Peritoneum (tissue), 1 donor: ENCODE measurements around a stretch of chr12.

DNA sequence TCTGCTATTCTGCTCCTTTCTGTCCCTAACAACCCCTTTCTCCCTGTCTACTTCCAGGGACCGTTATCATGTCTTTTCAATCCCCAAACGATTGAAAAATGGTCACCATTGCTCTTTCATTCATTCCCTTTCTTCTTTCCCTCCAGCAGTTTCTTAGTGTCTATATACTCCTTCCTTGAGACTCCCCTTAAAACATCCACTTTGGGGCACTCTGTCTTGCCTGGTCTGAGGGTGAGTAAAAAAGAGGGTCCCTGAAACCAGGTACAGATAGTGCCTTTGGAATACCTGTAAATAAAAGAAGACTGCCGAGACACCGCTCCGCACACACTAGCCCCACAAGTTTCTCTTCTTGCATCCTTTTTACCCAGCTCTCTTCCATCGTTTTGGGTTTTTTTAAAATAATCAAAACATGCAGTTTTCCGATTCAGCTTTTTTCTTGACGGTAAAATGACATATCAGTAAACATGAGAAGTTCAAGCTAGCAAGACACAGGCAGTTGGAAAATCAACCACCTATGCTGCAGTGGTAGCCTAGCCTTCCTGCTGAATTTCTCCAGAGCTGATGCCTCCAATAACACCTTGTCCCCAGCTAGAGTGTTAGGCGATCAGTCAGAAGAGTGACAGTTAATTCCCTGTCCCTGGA lies 1.6 kb upstream of the ANO2 start:
- PRO-cap = no peak

- PRO-cap = no peak
Observed at GRCh38 chr12:6058382-6058941, 66.0 kb downstream of the VWF start.

GRCh38 chr12:6084104-6085072 lies 40.1 kb downstream of the VWF start:
- PRO-cap = no peak

GRCh38 chr12:6088956-6089484 lies 35.5 kb downstream of the VWF start:
- PRO-cap = no peak

GRCh38 chr12:6183864-6184284 lies 16.3 kb upstream of the CD9 start:
- PRO-cap = no peak

DNA sequence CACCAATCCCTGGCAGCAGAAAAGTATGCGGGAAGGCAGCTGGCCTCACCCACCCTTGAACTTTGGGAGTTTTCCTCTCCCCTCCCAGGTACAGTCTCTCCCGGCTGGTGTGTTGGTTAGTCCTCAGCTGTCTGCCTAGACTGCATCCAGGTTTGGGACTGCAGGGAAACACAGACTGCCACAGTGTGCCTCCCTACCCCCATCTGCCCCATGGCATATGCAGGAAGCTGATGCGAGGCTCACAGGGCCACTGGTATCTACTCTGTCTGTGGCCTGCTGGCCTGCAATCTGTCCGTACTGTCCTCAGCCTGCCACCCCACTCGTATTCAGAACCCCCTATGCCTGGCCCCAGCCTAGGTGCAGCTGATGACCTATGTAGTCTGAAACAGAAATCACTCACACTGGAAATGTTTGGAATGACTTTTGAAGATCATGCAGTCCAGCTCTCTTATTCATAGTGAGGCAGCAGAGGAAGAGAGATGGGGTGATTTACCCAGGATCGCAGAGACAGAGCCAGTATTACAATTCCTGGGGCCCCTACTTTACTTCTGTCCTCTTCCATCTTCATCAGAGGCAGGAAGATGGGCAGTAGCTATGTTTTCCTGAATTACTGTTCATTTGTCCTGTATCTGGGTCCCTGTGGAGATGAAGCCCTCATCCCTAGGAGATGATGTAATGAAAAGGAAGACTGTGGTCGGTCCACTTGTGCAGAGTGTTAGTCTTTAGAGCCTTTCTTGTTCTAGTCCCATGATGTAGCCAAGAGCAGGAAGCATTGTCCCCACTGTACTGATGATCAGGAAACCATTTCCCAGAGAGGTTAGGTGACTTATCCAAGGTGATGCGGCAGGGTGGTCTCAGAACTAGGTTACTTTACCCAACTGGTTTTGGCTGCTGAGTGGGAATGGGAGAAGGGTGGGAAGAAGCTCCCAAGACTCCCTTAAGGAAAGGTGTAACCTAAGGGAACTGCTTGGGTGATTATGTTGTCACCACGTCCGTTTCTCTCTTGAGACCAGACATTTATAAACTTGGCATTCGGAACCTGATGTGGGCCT lies 2.5 kb downstream of the CD9 start:
- PRO-cap = no peak

DNA sequence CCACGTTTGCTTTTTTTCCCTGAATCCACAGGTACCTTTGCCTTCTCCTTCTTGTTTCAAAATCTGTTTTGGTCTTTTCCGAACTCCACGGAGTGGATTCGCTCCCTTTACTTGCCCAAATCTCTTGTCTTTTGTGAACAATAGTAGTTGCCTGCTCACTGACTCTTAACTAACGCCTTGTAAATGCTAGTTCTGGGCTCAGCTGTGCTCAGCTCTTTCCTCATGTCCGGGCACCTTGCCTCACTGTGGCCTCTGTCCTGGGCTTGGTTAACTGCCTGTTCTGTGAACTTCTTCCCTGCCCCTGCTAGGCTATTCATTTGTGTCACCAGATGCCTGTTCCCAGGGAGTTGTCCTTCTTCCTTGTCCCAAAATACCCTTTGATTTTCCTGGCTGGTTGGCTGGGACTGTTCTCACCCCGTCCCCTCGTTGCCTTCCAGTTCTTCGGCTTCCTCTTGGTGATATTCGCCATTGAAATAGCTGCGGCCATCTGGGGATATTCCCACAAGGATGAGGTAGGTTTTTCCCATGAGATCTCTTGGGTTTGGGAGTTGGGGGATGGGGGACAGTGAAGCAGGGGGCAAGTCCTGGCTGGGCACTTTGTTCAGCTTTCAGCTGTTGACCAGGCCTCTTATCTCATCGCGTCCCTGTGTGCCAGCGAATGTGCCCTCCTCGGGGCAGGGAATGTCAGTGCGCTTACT lies 32.9 kb downstream of the CD9 start:
- PRO-cap = no peak

- PRO-cap = no peak
Observed at GRCh38 chr12:6234828-6235977, 35.0 kb downstream of the CD9 start.

DNA sequence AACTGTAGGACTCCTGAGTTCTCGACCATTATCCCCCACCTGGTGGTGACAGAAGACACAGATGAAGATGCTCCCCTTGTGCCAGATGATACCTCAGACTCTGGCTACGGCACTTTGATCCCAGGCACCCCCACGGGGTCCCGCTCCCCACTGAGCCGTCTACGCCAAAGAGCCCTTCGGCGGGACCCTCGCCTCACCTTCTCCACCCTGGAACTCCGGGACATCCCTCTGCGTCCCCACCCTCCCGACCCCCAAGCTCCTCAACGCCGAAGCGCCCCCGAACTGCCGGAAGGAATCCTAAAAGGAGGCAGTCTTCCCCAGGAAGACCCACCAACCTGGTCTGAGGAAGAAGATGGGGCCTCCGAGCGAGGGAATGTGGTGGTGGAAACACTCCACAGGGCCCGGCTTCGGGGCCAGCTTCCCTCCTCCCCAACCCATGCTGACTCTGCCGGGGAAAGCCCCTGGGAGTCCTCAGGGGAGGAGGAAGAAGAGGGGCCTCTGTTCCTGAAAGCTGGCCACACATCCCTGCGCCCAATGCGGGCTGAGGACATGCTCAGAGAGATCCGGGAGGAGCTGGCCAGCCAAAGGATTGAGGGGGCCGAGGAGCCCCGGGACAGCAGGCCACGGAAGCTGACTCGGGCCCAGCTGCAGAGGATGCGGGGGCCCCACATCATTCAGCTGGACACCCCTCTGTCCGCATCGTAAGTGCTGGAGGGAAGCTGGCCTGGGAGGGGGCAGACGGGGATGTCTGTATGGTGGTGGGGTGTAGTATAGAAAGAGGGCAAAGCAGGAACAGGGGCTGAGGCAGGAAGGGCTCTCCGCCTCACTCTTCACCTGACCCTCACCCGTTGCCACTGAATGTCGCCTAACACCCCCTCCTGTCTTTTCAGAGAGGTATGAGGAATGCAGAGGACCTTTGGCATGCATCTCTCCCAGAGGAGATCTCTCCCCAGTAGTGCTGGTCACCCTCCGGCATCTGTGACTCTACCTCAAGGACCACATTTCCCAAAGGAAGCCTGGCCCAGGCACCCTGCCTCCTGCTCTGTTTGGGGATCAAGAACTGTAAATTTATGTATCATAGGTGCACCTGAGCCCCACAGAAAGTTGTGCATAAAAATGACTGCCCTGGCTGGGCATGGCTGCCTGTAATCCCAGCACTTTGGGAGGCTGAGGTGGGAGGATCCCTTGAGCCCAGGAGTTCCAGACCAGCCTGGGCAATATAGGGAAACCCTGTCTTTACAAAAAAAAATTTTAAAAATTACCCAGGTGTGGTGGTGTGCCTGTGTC lies 14.2 kb downstream of the TNFRSF1A start:
- PRO-cap = no peak

- PRO-cap = no peak
Observed at GRCh38 chr12:6330362-6330932, 11.4 kb downstream of the TNFRSF1A start.

DNA sequence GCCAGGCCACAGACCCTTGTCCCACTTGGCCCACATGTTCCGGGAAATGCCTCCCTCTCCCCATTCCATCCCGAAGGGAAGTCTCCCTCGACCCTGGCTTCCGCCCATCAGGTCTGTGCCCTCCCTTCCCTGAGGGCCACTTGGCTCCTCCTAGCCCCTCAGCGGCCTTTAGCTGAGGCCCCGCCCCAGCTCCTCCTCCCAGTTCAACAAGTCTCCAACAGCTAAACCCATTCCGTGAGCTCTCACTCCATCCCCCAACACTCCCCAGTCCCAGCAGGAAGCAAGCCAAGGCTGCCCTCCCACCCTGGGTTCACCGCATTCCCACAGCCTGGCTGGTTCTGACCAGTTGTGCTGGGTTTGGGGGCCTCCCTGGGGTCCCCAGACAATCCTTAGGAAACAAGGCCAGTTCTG lies 5.3 kb downstream of the TNFRSF1A start:
- PRO-cap = unidirectional peak, plus-strand start at position 316 of the sequence

- PRO-cap = no peak
Observed at GRCh38 chr12:6385896-6386525, 2.0 kb downstream of the LTBR start.

- PRO-cap = no peak
Observed at GRCh38 chr12:6470106-6470516, 366 bp downstream of the VAMP1 start.

DNA sequence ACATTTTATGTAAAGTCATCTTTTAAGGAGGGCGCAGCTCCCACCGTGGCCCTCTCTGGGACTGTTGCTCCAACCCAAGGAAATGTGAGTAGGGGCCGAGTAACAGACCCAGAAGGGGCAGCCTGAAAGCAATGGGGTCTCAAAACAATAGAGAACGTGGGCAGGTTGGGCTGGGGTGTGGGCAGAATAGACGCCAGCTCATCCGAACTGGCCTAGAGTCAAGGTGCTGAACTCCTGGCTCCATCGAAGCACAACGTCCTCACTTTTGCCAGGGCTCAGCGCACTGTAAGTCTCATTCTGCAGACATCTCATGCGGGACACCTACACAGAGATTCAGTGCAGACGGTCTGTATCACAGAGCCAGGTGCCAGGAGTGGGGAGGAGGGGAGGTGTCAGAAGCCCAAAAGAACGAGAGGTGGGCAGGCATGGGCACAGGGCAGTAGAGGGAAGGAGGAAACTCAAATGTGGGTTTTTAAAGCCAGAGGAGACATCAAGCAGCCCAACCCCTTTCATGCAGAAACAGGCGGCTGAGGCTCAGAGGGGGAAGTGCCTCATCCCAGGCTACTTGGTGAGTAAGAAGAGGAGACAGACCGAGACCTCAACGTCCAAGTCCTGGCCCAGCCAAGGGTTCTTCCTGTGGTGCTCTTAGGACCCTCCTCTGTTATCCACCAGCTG lies 2.5 kb upstream of the LPAR5 start:
- PRO-cap = no peak

DNA sequence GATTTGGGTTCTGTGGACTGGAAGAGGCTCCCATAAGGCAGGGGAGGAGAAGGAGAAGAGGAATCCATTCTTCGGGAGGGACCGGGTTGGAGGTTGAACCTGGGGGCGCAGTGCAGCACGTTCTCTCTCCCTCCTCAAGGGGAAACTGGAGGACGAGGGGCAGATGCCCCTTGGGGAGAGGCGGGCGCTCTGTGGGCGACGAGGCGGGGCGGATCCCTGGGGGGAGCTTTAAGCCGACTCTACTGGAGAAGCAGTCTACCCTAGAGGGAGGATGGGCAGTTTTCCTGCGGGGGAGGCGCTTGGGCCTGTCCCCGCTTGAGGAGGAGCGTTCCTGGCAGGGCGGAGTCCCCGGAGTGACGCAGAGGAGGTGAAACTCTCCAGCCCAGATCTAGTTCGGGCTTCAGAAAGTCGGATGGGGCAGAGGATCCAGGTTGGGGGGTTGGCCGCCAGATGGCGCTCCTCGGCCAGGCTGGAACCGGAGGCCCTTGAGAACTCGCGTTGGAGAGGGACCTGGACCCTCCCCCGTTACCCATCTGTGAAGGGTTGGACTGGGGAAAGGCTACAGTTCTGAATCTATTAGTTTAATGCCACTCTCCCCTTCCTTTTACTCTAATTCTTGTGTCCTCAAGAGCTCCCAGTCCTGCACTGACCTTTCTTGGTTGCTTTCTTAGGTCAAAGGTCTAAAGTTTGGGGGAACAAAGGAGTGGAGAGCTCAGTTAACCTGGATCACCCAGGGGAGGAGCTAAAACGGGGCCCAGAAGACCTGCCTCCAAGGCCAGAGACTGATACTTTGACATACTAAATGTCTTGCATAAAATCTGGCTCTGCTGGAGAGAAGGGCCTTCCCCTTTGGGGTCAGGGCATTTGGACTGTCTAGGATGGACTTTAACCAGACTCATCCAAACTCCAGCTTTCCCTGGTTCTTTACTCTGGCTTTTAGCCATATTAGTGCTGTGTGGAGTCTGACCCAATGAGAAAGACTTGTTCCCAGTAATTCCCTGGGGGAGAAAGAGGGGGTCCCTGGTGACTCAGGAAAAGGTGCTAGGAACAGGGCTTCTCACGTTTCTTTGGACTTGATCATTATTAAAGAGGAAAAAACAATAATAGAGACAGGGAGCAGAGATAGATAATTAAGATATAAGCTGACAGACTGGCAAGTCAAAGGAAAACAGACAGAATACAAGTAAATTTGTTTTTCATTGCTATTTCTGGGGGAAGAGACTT lies 797 bp upstream of the MLF2 start:
- PRO-cap = no peak

DNA sequence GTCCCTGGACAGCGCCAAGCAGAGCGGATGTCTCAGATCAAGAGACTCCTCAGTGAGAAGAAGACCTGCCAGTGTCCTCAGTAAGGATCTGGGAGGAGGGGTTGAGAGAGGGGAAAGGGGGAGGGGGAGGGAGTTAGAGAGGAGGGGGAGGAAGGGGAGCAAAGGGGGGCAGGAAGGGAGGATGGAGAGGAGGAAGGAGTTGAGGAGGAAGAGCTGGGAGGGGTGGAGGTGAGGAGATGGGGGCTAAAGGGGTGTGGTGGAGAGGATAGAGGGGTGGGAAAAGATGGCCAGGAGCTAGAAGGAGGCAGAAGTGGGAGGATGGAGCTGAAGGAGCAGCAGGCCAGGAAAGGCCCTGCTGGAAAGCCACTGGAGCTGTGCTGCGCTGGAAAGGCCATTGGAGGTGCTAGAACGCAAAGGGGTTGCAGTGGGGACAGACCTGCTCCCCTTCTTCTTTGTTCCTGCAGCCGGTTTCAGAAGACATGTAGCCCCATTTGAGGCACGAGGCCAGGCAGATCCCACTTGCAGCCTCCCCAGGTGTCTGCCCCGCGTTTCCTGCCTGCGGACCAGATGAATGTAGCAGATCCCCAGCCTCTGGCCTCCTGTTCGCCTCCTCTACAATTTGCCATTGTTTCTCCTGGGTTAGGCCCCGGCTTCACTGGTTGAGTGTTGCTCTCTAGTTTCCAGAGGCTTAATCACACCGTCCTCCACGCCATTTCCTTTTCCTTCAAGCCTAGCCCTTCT lies 2.6 kb upstream of the GPR162 start:
- PRO-cap = no peak

DNA sequence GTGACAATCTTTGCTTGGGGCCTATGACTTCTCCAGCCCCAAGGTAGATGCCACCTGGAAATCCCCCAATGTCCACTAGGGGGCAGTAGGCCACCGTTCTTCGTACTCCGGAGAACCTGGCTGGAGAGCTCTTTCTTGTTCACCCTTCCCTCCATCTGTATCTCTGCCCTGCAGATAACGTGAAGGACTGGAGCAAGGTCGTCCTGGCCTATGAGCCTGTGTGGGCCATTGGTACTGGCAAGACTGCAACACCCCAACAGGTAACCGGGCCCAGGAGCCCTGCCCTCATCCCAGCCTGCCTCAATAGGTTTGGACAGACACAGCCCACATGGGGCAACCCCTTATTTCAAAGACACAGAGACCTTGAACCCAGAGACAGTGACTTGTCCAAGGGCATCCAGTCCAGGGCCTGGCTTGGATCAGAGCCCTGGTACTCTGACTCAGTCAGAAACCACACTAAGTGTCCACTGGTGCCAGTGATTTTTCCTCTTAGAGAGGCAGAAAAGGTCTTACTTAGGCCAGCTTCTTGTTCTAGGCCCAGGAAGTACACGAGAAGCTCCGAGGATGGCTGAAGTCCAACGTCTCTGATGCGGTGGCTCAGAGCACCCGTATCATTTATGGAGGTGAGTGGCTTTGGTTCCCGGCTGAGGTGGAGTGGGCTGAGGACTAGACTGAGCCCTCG lies 2.3 kb downstream of the TPI1 start:
- PRO-cap = no peak

DNA sequence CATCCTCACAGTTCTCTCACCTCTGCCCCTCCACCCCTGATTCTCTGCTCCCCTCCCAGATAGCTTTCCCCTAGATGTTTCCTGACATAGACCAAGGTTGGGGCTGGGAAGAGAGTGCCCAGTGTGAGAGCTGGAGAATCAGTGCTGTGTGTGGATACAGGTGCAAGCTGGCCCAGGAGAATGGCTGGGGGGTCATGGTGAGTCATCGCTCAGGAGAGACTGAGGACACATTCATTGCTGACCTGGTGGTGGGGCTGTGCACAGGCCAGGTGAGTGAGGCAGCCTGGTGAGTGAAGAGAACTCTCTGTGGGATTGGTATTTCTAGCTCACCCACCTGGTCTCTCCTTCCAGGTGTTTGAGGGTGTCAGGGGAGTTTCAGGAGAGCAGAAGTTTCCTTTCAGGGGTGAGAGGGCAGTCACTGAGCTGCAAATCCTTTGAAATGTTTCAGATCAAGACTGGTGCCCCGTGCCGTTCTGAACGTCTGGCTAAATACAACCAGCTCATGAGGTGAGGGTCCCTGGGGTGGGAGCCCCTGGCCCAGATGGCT lies 5.8 kb upstream of the ATN1 start:
- PRO-cap = no peak

- PRO-cap = no peak
Observed at GRCh38 chr12:6936398-6937349, 7.1 kb upstream of the C12orf57 start.

GRCh38 chr12:6937350-6938479 lies 6.1 kb upstream of the C12orf57 start:
- PRO-cap = unidirectional peak, plus-strand start at chr12:6937992